A673 (cell line): ENCODE results near the genes CLDN16, IL1RAP, UTS2B and PYDC2.

- PRO-cap, result no peak
Measured at GRCh38 chr3:188944271-188944470, 227.6 kb upstream of the TPRG1 start.

DNA sequence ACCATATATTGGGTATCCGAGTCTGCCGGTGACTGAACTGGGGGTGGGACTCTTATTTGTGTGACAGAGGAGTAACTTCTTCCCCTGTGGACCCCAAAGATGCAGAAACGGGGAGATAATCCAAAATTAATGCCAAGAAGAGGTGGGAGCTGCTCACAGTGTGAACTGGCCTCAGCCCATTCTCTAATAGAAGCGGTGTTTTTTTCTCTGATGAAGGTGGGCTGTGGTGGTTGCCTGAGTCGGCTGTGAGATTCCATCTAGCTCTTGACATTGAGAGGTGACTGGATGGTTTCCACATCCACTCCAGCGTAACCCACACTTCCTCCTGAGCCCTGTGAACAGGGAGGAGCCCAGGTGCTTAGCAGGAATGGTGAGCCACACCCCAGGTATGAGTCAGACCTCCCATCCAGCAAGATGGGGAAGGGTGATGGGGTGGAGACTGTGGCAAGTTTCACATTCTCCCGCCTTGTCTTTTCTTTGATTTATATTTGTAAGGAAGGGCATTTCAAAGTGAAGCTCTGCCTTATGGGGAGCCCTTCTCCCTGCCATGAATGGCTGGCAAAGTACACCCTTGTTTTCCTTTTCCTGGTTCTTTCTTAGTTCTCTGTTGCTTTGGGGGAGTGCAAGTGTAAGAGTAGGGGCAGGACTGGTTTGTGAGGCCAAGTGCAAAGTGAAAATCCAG, 4.8 kb upstream of the TPRG1 start:
- PRO-cap, result no peak

GRCh38 chr3:190038021-190038580, 82.6 kb downstream of the P3H2 start:
- PRO-cap, result no peak

DNA sequence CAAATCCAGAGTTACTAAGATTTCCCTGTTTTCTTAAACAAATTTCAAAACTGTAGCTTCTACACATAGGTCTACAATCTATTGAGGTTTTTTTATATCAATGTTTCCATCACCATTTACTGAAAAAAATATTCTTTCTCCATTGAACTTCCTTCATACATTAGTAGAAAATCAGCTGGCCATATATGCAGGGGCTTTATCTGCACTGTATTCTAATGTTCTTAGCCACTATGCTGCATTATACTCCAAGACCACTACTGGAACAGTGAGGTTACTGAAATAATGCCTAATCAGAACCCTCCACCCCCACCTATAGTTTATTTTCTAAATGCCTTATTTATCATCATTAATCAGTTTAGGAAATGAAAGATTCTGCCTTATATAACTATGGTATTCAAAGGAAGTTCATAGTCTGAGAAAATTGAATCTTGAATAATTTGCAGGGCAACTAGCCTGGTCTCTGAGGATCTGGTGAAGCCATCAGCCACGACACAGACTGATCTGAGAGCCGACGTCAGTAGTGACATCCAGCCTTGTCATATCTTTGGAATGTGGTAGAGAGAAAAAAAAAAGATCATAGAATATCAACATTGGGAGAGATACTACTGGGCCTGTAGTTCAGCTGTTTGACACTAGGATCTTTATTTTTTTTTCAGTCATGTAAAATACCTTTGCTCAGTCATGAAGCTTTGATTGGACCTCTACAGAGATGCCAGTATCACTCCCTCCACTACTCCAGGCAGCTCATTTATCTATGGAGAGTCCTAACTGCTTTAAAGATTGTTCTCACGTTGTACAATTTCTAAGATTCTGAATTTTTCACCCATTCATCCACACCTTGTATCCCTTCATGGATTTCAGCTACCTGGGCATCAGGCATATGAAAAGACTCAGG, 66.6 kb downstream of the P3H2 start:
- PRO-cap, result unidirectional peak, plus-strand start at position 238 of the sequence; bidirectional peak, plus-strand start at position 590 of the sequence, minus-strand start at position 498 of the sequence

GRCh38 chr3:190109089-190109804, 11.4 kb downstream of the P3H2 start:
- PRO-cap, result no peak

DNA sequence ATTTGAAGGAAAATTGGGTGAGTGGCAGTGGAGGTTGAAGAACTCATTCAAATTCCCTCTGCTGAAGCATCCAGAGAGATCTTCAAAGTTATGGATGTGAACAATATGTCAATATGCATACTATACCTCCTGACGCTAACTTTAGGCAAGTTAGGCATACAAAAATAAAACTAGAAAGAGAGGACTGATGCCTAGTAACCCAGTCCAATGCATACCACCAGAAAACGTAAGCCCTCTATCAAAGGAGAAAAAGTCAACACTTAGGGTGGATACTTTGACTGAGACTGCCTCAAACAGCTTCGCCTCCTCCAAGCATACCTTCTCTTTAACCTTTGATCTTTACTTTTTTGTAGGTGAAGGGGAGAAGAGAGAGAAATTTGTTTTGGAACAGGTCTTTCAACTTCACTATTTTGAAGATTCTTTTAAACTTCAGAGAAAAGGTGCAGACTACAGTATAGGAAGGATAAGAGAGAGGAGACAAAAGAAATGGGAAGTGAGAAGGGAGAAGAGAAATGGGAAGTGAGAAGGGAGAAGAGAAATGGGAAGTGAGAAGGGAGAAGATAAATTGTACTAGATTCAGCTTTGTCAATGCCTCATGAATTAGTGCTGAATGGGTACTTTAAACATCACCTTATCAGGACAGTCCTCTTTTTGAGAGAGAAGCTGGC, 1.2 kb downstream of the P3H2 start:
- PRO-cap, result no peak

DNA sequence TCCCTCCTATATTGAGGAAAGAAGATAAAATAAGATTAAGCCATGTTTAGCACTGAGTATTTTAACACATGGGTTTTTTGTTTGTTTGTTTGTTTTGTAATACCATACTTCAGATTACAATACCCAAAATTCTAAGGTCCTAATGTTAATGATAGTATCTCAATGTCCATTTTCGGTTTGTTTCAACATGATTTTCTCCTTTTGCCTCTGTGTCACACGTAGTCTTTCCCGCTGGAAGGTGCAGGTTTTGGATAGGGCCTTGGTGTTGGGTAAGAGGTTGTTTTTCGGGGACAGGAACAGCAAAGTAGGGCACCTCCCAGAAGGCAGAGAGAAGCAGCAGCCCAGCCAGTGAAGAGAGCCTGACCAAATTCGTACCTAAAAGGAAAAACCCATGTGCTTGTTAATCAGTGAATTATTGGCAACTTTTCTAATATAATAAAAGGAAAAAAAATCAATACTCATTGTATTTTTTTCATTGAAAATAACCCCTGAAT, 14.1 kb downstream of the CLDN1 start:
- PRO-cap, result no peak

GRCh38 chr3:190386057-190386273, 2.0 kb upstream of the CLDN16 start:
- PRO-cap, result bidirectional peak, plus-strand start at chr3:190386192, minus-strand start at chr3:190386162

DNA sequence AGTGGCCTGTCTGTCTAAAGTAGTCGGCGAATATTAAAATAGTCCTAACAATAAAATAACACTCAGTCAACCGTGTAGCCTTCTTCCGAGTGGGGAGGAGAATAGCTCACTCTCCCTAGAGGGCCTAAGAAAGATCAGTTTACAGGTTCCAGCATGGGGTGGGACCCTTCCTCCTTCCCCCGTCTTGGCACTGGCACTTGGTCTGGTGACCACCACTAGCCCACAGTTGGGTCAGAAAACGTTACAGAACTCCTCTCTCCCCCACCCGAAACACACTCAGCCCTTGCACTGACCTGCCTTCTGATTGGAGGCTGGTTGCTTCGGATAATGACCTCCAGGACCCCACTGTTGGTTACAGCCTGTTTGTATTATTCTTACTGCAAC, at the start of gene CLDN16:
Gene CLDN16 (plus strand): TSS at position 371 of the 384 bp plus-strand sequence.
- PRO-cap, result no peak

GRCh38 chr3:190424337-190424994, 25.2 kb downstream of the TMEM207 start:
- PRO-cap, result unidirectional peak, plus-strand start at chr3:190424650

GRCh38 chr3:190513338-190514306, at the start of gene IL1RAP:
TSS of gene IL1RAP (plus strand) at chr3:190514085.
- PRO-cap, result bidirectional peak, plus-strand start at chr3:190513642, minus-strand start at chr3:190513574; bidirectional peak, plus-strand start at chr3:190514090, minus-strand start at chr3:190513905

GRCh38 chr3:190514307-190514975, 556 bp downstream of the IL1RAP start:
- PRO-cap, result bidirectional peak, plus-strand start at chr3:190514576, minus-strand start at chr3:190514495

DNA sequence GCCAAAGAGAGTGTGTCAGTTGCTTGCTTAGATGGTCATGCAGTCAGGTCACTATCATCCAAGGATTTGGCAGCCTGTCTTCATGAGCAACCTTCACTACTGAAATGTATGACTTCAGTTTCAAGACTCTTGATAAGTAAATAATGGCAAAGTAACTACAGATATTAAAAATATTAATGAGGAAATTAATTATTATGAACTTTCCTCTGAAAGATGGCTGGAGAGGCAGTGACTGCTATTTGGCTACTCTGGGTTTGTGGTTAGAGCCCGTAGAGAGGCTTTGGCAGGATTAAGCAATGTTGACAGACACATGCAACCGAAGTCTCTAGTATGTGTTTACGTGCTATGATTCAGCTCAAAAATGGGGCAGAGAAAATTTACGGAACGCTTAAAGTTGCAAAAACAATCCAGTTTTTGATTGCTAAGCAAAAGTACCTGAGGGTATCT, 133.7 kb downstream of the GMNC start:
- PRO-cap, result no peak

DNA sequence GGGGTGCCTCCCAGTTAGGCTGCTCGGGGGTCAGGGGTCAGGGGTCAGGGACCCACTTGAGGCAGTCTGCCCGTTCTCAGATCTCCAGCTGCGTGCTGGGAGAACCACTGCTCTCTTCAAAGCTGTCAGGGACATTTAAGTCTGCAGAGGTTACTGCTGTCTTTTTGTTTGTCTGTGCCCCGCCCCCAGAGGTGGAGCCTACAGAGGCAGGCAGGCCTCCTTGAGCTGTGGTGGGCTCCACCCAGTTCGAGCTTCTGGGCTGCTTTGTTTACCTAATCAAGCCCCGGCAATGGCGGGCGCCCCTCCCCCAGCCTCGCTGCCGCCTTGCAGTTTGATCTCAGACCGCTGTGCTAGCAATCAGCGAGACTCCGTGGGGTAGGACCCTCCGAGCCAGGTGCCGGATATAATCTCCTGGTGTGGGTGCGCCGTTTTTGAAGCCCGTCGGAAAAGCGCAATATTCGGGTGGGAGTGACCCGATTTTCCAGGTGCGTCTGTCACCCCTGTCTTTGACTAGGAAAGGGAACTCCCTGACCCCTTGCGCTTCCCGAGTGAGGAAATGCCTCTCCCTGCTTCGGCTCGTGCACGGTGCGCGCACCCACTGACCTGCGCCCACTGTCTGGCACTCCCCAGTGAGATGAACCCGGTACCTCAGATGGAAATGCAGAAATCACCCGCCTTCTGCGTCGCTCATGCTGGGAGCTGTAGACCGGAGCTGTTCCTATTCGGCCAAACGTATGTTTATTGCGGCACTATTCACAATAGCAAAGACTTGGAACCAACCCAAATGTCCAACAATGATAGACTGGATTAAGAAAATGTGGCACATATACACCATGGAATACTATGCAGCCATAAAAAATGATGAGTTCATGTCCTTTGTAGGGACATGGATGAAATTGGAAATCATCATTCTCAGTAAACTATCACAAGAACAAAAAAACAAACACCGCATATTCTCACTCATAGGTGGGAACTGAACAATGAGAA, 102.6 kb upstream of the GMNC start:
- PRO-cap, result no peak

GRCh38 chr3:191330309-191331018, at the start of gene UTS2B:
TSS of gene UTS2B (minus strand) at chr3:191330526.
- PRO-cap, result bidirectional peak, plus-strand start at chr3:191330639, minus-strand start at chr3:191330496

- PRO-cap, result no peak
Measured at GRCh38 chr3:191460723-191461305, at the start of gene PYDC2. TSS of gene PYDC2 (plus strand) at chr3:191461163.

- PRO-cap, result no peak
Measured at GRCh38 chr3:192063364-192063977, 602.5 kb downstream of the PYDC2 start.

- PRO-cap, result no peak
Measured at GRCh38 chr3:193589982-193590555, 2.9 kb upstream of the OPA1 start.

GRCh38 chr3:193711935-193712581, 119.0 kb downstream of the OPA1 start:
- PRO-cap, result no peak

- PRO-cap, result no peak
Measured at GRCh38 chr3:193772218-193772880, 179.3 kb downstream of the OPA1 start.